ENCODE measurements around the genes CMTM1 and CMTM2.

DNA sequence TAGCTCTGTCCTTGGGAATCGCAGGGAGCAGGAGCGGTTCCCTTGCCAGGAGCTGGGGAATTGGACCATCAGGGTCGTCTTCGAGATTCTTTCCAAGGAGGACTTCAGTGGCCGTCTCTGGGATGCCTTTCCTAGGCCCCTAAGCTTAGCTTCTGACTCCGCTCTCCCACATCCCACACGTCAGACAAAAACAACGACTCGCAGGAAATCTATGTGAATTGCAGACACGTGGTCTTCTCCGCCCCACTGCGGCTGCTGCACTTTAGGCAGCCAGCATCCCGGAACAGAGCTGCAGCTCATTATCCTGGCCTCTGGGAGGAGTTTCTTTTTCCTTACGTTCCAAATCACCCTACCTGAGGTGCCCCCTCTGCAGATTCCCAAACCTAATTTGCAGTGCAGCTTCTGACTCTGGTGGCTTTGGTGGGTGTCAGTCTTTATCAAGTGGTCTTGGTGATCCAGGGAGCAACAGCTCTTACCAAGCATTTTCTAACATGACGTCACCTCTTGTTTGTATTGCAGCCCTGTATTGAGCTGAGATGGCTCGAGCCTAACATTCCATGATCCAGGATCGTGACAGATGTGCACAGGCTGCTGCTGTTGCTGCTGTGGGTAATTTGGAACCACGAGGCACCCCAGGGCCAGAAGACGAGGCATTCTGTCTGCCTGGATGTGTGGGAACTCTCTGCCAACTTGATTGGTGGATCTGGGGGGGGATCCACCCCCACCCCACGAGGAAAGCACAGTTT lies 1.1 kb downstream of the KATNB1 start:
- RRBS, result no CpG with 5 or more reads among the region's 20 CpGs

DNA sequence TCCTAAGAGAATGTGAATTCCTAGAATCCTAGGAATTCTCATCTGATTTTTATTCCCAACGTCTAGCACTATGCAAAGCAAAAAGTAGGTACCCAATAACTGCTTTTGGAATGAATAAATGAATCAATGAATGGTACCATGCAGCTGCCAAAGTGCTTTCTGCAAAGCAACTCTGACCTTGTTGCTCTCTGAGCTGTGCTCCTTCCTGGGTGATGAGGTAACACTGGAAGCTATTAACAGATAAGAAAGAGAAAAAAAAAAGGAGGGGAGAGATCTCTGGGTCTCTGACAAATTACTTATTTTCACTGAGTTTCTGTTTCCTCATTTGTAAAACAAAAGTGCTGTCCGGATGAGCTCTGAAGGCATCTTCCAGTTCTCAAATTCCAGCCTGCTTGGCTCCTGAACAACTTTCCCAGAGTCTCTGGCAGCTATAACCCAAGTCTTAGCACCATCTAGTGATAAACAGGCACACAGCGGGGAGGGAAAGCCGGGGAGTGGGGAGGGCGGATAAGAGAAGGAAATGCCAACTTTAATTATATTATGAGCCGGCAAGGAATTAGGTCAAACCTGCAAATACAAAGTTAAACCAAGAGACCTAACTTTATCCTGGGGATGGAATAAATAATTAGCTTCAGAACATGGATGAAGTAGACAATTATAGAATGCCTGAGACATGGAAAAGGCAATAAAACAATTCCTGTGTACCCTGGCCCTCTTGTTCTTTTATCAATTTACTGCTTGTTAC lies 61.2 kb upstream of the KIFC3 start:
- RRBS, result 6% methylated on average over 2 of the region's 6 CpGs

GRCh38 chr16:57916101-57916565 lies 54.8 kb downstream of the CNGB1 start:
- RRBS, result no CpG with 5 or more reads among the region's 7 CpGs

DNA sequence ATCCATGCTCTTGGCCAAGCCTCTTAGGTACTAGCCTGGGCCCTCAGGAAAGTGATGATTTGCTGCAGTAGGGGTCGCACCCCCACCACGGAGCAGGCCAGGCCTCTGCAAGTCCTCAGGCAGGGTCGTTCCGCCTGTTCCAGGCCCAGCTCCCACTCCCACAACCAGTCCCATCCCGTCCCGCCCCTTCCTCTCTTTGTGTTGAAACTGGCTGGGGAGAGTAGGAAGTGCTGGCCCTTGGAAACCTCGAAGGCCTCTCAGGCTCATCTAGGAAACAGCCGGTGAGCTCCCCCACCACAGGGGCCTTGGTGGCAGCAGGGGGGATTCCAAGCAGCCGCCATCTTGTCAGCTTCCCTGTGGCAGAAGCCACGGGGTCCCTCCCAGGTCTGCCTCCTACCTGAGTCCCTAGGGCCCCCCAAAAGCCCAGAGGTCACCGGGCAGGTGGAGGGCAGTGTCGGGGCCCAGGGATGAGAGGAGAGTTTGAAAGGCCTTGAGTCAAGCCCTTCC lies 22.0 kb downstream of the MMP15 start:
- RRBS, result no CpG with 5 or more reads among the region's 12 CpGs

DNA sequence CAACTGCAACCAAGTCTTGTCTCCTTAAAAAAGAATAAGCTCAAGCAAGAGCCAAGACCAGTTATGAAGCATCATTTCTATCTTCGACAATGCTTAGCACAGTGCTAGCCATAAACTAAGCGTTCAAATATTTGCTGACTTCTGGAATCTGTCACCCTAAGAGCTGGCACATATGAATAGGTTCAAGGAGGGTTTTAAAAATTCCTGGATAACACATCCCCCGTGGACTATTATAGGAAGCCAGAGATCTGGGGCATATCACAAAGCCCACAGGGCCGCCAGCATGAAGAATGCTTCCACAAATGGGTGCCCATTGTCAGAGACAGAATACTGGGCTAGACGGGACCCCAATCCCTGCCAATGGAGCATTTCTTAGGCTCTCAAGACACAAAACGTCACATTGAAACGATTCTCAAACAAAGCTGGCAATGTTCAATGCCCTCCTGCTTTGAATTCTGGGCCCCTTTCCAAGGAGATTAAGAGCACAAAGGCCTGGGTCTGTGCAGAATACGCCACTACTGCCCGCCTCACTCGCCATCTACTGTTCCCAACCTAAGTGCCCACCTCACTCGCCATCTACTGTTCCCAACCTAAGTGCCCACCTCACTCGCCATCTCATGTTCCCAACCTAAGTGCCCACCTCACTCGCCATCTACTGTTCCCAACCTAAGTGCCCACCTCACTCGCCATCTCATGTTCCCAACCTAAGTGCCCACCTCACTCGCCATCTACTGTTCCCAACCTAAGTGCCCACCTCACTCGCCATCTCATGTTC lies 9.8 kb downstream of the CFAP20 start:
- RRBS, result no CpG with 5 or more reads among the region's 16 CpGs

DNA sequence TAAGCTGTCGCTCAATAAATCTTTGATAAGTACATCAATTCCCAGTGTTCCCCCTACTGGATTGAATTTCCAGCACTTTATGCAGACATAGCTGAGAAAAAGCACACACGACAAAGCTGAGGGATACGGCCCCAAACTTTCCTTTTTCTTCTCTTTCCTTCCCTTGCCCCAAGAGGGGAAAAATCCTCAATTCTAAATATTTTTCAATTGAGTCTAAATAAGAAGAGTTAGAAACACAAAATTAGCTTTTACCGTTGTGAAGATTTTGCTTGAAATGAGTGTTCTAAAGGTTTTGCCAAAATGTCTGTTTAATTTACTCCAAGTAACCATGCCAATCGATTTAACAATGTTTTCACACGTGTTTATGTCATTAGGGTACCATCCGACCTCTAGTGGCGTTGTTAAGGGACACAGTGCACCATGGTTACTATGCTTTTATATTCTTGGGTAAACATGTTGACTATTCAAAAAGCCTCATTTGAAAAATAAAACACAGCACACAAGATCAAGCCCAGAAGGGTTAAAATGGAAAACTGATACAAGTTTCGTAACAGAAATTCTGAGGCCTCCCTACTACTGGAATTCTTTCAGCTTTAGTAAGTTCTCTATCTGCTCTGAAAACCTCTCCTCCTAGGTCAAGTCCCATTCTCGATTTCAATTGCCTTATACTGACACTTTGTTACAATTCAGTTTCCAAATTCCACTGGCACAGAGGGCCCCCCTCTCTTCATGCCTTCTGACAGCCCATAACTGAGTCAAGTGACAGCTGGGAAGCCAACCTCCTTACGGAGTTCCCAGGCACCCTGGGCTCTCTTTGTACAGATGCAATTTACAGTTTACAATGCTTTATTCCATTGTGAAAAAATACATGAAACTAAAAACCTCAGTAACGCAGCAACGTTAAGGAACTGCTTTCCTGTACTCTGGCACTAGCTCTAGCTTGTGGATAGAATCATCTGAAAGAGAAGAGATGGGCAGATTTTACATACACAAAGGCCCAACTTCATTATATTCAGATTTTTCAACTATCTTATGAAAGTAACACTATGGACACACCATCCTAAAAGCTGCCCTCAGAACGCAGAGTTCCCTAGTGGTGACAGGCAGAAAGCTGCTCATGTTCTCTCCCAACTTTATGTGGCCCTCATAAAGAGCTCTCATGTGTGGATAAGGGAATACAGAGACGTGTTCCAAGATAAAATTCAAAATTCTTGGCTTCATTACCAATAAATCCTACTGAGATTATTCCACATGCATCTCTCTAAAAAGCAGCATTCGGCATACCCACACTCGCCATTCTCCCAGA lies 2.0 kb downstream of the CFAP20 start:
- RRBS, result no CpG with 5 or more reads among the region's 17 CpGs

GRCh38 chr16:58159432-58160403 lies 30.5 kb upstream of the CFAP20 start:
- RRBS, result no CpG with 5 or more reads among the region's 7 CpGs

DNA sequence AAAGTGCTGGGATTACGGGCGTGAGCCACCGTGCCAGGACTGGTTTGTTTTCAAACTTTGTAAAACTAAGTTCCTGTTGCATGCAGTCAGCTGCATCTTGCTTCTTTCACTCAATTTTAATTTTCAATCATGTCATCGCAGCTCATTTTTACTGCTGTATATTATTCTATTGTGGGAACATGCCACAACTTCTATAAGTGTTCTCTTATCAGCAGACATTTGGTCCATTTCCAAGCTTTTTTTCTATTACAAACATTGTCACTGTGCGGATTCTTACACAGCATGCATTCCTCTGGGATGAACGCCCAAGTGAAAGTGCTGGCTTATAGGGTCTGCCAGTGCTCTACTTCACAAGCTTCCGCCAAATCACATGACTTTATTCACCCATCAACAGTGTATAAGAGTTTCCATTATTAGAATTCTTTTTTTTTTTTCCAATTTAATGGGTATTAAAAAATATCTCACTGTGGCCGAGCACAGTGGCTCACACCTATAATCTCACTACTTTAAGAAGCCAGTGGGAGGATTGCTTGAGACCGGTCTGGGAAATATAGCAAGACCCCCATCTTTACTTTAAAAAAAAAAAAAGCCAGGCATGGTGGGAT lies 22.8 kb downstream of the GINS3 start:
- RRBS, result no CpG with 5 or more reads among the region's 9 CpGs

- RRBS, result no CpG with 5 or more reads among the region's 11 CpGs
Observed at GRCh38 chr16:58422812-58423422, 30.6 kb downstream of the GINS3 start.

DNA sequence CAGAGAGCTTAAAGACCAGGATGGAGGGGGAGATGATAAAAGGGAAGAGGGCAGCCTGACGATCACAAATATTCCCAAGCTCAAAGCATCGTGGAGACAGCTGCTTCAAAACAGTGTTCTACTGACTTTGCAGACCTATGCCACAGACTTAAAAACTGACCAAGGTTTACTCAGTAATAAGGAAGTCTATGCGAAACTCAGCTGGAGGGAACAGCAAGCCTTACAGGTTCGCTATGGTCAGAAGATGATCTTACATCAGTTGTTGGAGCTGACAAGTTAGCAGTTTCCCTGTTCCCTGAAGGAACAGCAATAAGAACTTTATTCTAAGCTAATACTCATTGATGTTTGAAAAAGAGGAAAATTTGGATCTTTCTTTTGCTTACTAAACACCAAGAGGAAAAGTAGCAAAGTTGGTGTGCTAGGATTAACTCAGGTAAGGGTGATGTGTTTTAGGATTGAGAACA lies 3.5 kb downstream of the SETD6 start:
- RRBS, result no CpG with 5 or more reads among the region's 4 CpGs

- RRBS, result no CpG with 5 or more reads among the region's 2 CpGs
Observed at GRCh38 chr16:60203777-60204204, 1469.7 kb upstream of the GOT2 start.

GRCh38 chr16:64910231-64910765 lies 211.6 kb downstream of the CDH11 start:
- RRBS, result no CpG with 5 or more reads among the region's 7 CpGs

DNA sequence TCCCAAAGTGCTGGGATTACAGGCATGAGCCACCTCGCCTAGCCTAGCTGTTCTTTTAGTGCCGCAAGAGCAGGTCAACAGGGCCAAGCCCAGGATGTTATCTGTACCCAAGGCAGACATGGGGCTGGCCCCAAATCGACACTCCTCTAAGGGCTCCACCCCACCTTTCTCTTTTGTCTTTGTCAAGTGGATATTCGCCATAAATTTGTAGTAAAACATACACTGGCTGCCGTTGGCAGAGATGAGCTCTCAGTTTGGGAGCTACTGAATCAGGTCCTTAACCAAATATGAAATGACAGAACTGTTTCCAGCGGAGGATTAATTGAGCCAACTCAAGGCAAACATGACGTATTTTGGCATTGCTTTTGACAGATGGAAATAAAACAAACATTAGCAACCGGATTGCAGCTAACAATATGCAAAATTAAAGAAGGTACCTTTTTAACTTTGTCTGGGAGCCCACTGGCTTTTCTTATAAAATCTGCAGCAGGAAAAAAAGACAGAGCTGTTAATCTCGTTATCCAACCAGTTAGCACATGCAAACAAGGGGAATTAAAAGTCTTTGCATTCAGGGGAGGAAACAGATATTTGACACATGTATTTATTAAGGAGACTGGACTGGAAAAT lies 556.8 kb upstream of the CDH5 start:
- RRBS, result no CpG with 5 or more reads among the region's 9 CpGs

- RRBS, result 3% methylated on average over 1 of the region's 23 CpGs
Observed at GRCh38 chr16:66406724-66407316, 20.3 kb upstream of the BEAN1 start.

DNA sequence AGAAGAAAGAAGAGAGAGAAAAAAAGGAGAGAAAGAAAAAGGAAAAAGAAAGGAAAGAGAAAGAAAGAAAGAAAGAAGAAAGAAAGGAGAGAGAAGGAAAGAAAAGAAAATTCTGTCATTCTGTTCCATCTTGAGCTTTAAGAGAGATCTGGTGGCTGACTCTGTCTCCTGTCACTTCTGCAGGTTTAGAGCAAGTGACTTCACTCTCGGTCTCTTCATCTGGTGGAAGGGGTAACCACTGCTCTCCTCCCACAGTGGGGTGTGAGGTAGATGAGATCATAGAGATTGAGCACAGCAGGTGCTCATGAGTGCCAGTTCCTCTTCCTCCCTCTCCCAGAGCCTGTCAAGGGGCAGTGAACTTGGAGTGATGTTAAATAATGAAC lies 47.6 kb downstream of the BEAN1 start:
- RRBS, result no CpG with 5 or more reads among the region's 1 CpG

- RRBS, result no CpG with 5 or more reads among the region's 11 CpGs
Observed at GRCh38 chr16:66502165-66503006, 47.5 kb downstream of the TK2 start.

DNA sequence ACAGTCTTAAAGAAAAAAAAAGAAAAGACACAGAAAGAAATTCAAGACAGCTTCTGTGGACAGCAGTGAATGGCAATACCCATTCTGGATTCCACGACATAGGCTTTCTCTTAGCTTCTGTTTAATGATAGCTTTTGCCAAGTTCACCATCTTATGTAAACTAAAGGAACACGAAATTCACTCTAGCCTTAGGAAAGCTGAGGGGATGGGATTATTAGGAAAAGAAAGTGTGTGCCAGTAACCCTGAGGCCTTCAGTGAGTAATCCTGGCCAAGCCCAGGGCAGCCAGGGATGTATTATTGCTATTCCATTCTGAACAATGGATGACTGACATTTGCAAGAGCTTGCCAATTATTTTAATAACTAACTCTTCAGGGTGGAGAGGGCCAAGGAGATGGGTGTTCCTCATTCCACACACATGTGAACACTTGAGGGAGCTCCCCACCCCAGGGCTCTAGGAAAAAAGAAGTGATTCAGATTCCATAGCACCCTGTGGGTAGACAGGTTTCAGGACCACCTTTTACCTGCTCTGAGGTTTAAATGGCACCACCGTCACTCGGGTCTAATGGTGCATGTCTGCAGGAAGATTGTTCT lies 41.7 kb downstream of the TK2 start:
- RRBS, result no CpG with 5 or more reads among the region's 4 CpGs

- RRBS, result no CpG with 5 or more reads among the region's 6 CpGs
Observed at GRCh38 chr16:66512734-66513088, 37.2 kb downstream of the TK2 start.

DNA sequence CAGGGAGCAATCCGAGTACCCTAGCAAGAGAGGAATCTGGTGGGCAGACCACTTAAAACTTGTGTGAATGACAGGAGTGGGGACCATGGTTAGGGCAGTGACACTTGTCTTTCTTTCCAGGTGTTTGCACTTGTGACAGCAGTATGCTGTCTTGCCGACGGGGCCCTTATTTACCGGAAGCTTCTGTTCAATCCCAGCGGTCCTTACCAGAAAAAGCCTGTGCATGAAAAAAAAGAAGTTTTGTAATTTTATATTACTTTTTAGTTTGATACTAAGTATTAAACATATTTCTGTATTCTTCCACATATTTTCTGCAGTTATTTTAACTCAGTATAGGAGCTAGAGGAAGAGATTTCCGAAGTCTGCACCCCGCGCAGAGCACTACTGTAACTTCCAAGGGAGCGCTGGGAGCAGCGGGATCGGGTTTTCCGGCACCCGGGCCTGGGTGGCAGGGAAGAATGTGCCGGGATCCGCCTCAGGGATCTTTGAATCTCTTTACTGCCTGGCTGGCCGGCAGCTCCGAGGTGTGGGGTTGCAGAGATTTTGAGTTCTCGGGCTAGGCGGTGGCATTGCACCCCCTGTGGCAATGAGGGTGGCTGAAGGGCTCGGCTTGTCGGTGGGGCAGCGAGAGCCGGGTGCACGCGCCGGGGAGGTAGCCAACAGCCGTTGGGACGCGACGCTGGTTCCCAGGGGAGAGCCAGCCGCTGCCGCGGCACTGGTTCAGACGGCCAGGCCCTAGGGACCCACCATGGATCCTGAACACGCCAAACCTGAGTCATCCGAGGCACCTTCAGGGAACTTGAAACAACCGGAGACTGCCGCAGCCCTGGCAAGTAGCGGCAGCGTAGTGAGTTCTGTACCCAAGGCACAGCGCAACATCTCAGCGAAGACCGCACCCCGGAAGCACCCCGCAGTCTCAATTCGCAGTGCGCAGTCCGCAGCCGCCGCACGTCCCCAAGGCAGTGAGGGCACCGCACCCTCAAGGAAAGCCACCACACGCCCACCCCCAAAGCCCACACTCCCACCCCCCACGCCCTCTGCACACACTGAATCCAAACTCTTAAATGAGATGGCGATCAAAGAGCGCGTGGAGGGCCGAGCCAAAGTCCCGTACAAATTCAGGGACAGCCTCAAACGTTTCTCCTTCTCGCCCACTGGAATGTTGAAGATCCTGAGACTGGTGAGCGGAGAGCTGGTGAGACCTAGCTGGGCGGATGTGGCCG lies at the start of gene CMTM1:
Gene CMTM1 (plus strand): TSS at position 674 of the 1,223 bp plus-strand sequence.
- RRBS, result 97% methylated on average over 10 of the region's 64 CpGs

GRCh38 chr16:66579335-66579535 lies at the start of gene CMTM2:
Gene CMTM2 (plus strand): TSS chr16:66579463.
- RRBS, result 95% methylated on average over 5 of the region's 23 CpGs

All from HCT116 (cell line).